Mononuclear cell (primary cell): Measurements from ENCODE around the genes P2RY11 and FDX2.

DNA sequence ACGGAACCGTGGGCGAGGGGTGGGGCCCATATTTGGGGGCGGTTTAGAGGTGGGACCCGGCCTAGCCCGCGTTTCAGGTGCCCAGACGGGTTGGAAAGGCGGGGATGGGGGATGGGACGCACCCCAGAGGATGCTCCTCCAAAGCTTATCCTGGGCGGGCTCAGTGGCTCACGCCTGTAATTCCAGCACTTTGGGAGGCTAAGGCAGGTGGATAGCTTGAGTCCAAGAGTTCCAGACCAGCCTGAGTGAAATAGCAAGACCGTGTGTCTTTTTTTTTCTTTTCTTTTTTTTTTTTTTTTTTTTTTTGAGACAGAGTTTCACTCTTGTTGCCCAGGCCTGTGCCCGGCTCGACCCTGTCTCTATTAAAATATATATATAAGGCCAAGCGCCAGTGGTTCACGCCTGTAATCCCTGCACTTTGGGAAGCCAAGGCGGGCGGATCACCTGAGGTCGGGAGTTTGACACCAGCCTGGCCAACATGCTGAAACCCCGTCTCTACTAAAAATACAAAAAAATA lies 442 bp upstream of the ZNF562 start:
- RRBS = 2% methylated on average over 3 of the region's 21 CpGs

- RRBS = no CpG with 5 or more reads among the region's 7 CpGs
Measured at GRCh38 chr19:9708959-9709895, 34.3 kb upstream of the ZNF562 start.

DNA sequence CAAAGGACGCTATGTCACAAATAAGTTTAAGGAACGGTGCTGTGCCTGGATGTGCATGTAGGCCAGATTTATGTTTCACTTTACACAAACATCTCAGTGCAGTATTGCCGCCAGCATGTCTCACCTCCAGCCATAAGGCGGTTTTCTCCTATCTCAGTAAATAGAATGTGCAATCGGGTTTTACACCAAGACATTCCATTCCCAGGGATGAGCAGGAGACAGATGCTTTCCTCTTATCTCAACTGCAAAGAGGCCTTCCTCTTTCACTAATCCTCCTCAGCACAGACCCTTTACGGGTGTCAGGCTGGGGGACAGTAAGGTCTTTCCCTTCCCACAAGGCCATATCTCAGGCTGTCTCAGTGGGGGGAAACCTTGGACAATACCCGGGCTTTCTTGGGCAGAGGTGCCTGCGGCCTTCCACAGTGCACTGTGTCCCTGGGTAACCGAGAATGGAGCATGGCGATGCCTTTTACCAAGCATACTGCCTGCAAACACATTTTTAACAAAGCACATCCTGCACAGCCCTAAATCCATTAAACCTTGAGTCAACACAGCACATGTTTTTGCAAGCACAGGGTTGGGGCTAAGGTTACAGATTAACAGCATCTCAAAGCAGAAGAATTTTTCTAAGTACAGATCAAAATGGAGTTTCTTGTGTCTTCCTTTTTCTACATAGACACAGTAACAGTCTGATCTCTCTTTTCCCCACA lies 15.9 kb upstream of the ZNF846 start:
- RRBS = no CpG with 5 or more reads among the region's 10 CpGs

DNA sequence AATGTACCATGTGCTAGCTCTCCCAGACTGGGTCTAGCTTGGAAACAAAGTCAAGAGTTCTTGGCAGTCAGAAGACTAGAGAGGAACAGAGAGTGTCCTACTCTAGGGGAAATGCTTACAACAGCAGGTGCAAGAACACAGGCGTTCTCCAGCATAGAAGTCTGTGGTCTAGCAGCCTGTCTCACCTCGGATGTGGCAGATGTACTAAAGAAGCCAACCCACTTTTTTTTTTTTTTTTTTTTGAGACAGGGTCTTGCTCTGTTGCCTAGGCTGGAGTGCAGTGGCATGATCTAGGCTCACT lies 31.1 kb downstream of the PIN1 start:
- RRBS = no CpG with 5 or more reads among the region's 2 CpGs

- RRBS = no CpG with 5 or more reads among the region's 3 CpGs
Measured at GRCh38 chr19:9980578-9980921, 29.8 kb downstream of the COL5A3 start.

DNA sequence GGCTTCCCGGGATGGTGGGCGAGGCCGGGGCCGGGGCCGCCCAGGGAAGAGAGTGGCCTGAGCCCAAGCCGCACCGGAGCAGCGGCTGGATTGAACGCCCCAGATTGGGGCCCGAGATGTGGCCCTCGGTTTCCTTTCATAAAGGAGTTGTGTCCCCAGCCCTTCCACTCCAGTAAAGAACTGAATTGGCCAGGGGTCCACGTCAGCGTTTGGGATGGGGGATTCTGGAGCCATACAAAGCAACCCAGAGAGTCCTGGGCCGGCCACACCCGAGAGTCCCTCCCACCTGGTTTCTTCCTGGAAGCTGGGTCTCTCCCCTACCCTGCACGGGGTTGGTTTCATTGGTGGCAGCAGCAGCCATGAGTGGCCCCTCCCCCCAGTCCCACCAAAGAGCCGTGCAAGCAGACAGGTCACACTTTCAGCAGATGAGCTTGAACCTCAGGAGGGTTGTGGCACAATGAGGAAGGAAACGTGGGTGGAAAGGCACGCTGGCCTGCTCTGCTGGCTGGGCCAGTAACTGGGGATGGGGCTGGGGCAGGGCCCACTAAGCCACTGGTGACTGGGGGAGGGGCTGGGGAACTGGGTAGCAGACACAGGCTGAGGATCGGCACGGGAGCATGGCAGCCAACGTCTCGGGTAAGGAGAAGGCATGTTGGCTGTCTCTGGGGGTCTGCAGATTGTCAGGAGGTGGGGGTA lies at the start of gene P2RY11:
Gene P2RY11, plus strand, starts transcription at position 589 of the 696 bp plus-strand sequence.
- RRBS = 87% methylated on average over 4 of the region's 23 CpGs

DNA sequence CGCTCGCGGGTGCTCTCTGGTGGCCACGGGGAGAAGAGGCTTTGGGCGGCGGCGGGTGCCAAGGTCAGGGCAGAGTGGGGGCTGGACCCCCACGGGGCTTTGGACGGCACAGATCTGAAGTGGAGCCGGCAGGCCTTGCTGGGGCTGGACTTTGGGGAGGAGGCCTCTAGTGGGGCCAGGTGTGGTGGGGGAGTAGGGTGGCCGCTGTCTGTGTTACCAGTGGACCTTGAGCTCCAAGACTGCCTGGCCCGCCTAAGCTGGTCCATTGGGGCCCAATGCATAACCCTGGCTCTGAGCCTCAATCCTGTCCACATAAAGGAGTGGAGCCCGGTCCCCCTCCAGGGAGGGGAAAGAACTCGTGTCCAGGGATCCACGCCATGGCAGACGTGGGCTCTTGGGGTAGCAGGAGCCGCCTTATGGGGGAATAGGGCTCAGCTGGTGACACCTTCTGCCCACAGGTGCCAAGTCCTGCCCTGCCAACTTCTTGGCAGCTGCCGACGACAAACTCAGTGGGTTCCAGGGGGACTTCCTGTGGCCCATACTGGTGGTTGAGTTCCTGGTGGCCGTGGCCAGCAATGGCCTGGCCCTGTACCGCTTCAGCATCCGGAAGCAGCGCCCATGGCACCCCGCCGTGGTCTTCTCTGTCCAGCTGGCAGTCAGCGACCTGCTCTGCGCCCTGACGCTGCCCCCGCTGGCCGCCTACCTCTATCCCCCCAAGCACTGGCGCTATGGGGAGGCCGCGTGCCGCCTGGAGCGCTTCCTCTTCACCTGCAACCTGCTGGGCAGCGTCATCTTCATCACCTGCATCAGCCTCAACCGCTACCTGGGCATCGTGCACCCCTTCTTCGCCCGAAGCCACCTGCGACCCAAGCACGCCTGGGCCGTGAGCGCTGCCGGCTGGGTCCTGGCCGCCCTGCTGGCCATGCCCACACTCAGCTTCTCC lies 2.0 kb downstream of the P2RY11 start:
- RRBS = no CpG with 5 or more reads among the region's 46 CpGs

- RRBS = no CpG with 5 or more reads among the region's 9 CpGs
Measured at GRCh38 chr19:10116220-10116433, 3.6 kb downstream of the EIF3G start.

- RRBS = no CpG with 5 or more reads among the region's 12 CpGs
Measured at GRCh38 chr19:10172771-10173612, 21.8 kb downstream of the DNMT1 start.

DNA sequence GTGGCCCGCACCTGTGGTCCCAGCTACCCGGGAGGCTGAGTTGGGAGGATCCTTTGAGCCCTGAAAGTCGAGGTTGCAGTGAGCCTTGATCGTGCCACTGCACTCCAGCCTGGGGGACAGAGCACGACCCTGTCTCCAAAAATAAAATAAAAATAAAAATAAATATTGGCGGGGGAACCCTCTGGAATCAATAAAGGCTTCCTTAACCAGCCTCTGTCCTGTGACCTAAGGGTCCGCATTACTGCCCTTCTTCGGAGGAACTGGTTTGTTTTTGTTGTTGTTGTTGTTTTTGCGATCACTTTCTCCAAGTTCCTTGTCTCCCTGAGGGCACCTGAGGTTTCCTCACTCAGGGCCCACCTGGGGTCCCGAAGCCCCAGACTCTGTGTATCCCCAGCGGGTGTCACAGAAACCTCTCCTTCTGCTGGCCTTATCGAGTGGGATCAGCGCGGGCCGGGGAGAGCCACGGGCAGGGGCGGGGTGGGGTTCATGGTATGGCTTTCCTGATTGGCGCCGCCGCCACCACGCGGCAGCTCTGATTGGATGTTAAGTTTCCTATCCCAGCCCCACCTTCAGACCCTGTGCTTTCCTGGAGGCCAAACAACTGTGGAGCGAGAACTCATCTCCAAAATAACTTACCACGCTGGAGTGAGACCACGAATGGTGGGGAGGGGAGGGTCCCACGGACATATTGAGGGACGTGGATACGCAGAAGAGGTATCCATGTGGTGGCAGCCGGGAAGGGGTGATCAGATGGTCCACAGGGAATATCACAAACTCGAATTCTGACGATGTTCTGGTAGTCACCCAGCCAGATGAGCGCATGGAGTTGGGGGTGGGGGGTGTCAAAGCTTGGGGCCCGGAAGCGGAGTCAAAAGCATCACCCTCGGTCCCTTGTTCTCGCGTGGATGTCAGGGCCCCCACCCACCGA lies 1.2 kb upstream of the ICAM5 start:
- RRBS = 0% methylated on average over 1 of the region's 38 CpGs

- RRBS = 3% methylated on average over 25 of the region's 57 CpGs
Measured at GRCh38 chr19:10315346-10316357, at the start of gene FDX2. TSS of gene FDX2 (minus strand) at chr19:10316015.

- RRBS = no CpG with 5 or more reads among the region's 10 CpGs
Measured at GRCh38 chr19:10327076-10327601, 6.2 kb downstream of the RAVER1 start.

DNA sequence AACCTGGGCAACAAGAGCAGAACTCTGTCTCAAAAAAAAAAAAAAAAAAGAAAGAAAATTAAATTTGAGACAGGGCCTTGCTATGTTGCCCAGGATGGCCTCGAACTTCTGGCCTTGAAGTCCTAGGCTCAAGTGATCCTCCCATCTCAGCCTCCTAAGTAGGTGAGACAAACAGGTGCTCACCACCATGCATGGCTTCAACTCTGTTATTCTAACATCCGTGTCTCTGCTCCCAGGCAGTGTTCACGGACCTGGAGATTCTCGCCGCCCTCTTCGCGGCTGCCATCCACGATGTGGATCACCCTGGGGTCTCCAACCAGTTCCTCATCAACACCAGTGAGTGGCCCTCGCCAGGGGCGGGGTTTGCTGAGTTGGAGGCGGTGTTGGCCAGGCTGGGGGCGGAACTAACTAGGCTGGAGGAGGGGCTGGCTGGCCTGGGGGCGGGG lies 40.5 kb downstream of the PDE4A start:
- RRBS = no CpG with 5 or more reads among the region's 13 CpGs

- RRBS = 6% methylated on average over 17 of the region's 65 CpGs
Measured at GRCh38 chr19:10513882-10514460, 3.3 kb downstream of the S1PR5 start.

GRCh38 chr19:10616157-10616673 lies 9.1 kb upstream of the SLC44A2 start:
- RRBS = no CpG with 5 or more reads among the region's 9 CpGs

GRCh38 chr19:10662226-10663127 lies 8.3 kb downstream of the ILF3 start:
- RRBS = no CpG with 5 or more reads among the region's 11 CpGs

GRCh38 chr19:10864352-10864830 lies 7.0 kb upstream of the CARM1 start:
- RRBS = no CpG with 5 or more reads among the region's 7 CpGs

DNA sequence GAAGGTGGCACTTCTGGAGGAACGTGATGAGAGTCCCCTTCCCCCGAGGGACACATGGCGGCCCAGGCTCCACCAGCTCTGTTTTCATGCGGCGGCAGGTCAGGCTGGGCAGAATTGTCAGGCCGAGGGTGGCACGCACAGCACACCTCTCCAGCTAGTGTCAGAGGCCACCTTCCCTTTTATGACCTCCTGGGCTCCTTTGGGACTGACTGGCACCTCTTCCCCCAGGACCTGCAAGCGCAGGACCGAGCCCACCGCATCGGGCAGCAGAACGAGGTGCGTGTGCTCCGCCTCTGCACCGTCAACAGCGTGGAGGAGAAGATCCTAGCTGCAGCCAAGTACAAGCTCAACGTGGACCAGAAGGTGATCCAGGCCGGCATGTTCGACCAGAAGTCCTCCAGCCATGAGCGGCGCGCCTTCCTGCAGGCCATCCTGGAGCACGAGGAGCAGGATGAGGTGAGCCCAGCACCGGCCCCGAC lies 56.2 kb upstream of the LDLR start:
- RRBS = 91% methylated on average over 5 of the region's 25 CpGs

DNA sequence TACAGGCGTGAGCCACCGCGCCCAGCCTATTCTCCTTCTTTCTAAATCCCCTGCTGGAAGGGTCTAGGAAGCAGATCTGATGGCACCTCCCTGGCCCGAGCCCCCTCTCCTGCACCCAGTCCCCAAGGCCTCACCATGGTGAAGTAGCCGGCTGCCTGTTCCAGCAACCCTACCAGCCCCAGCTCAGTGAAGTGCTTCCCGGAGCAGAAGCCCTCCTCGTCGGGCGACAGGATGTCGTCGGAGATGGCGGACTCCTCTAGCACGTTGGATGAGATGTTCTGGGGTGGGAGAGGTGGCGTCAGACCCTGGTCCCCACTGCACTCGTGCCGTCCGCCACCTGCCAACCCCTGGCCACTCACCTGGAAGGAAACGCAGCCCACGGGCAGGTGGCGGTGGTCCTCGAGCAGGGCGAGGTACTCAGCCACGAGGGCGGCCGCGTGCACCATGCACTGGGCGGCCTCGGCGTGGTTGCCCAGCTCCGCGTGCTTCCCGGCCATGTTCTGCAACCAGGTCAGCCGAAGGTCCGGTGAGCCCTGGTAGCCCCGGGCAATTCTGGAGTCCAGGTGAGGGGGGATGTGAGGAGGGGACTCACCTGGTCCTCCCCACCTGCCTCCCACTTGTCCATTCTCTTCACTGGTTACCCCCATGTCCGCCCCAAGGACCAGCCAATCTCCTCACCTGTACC lies 11.3 kb upstream of the KANK2 start:
- RRBS = 87% methylated on average over 2 of the region's 36 CpGs

GRCh38 chr19:11251649-11252339 lies 10.5 kb downstream of the DOCK6 start:
- RRBS = 27% methylated on average over 3 of the region's 11 CpGs